Cardiac atrium fibroblast (primary cell): ENCODE data around the genes TTPAL, PI3 and SEMG2.

DNA sequence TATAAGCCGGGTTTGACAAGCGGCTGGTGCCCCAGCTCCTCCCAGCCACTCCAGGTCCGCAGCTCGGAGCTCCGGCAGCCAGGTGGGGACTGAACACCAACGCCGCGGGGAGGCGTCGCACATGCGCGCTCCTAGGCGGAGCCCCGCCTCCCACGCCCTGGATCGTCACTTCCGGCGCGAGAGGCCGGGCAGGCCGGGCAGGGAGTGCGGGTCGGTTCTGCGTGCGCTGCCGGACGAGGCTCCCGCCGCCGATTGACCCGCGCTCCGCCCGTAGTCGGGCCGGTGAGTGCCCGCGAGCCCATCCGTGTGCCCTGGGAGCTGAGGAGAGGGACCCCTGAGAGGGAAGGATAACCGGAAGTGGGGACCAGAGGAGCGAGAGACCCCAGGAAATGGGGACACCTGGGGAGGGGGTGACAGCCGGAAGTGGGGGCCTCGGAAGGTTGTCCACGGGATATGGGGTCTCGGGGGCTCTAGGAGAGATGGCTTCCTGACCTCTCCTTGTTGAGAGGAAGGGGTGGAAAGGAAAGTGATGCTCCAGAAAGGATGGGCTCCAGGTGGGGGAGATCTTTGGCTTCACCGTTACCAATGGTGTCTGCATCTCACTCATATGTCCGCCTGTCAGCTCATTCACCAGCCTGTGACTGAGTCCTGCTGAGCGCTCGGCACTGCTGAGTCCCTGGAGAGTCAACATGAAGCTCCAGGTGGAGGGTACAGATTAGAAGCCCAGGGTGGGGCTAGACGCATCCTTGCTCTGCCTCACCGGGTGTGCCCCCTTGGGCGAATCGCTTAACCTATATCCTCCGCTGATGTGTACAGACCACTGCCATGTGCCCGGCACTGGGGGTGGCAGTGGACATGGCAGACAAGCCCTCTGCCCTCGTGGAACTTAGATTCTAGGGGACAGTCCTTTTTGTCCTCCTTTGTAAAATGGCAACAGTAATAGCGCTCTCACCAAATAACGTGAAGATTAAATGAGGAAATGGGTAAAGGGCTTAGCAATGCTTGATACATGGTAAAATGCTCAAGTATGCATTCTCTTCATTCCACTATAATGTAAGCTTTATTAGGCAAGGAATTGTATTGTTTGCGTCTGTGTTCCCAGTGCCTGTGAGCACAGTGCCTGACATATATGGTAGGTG lies at the start of gene TTPAL:
Gene TTPAL (plus strand): TSS at position 165 of the 1,139 bp plus-strand sequence.
- RAMPAGE, long total RNA, result no peak

DNA sequence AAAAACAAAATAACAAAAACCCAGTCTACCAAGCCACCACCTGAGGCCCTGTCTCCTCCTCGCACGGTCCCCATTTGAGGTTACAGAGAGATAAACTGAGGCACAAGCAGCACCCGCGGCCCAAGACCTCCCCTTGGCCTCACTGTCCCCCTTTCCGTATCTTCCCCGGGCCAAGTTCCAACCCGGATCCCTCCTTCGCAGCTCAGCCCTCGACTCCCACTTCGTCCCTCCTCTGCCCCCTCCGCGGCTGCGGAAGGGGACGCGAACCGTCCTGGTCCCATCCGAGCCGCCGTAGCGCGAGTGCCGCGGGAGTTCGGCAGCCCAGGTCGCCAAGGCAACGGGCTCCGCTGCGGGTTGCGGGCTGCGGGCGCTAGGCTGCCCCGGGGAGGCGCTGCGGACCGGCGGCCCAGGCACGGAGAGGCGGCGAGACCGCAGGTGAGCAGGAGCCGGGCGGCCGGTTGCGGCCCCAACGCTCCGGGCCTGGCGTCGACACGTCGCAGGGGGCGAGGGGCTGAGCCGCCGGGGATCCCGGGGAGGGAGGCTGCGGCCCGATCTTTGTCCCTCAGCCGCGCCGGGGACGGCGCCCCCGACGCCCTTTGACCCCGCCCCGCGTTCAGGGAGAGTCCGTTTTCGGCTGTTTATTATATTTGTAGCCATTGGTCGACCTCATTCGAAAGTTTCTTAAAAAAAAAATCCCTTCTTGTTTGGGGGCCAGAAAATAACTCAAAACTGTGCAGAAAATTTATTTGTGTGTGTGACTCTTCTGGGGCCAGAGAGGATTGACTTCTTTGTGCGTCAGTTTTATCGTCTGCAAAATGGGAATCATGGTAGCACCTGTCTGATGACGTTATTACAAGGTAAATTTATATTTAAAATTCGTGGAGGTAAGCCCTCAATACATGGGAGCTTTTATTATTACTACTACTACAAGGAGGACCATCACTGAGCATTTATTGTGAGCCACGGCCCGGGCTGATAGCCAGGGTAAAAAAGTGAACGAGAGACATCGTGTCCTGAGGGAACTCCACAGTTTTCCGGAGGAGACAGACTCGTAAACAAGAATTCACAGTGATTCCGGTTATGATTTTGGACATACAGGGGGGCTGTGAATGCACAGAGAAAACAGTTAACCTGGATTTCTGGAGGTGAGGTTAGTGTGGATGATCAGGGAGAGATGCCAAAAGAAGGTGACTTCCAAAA lies 10.1 kb upstream of the SERINC3 start:
- RAMPAGE, long total RNA, result start-site peak on the plus strand centred at position 382 of the sequence, 107 bp wide, 338 and 19 reads in 2 replicates

DNA sequence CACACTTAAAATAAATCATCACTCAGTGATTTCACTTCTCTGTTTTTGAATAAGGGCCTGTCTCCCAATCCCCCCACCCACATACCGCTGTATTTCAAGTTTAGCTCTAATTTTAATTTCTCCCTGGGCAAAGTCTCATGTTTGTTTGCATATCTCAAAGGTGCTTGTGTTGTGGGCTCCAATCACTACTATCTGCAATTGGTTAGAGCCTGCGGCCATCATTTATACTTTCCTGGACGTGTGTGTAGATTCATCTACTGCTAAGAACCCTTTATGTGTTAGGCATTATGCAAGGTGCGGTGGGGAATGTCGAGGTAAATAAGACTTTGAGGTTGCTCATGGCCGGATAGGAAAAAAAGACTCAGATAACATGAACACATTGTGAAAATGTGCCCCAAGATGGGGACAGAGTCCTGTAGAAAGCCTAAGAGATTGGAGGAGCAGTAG lies 5.3 kb downstream of the PKIG start:
- RAMPAGE, long total RNA, result no peak

DNA sequence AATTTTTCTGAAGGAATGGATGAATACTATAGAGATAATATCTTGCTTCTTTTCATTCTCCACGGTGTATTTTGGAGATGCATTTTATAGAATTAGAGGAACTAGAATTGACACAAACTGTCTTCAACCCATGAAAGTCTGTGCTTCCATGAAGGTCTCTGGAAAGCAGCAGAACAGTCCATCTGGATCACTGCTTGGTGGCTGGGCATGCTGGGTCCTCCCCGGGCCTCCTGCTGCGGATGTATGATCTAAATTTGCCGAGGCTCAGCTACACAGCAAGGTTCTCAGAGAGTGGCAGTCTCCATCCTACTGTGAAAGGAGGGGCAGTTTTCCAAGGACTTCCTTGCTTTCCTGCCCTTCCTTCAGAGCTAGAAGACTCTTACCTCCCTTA lies 15.1 kb downstream of the PKIG start:
- RAMPAGE, long total RNA, result no peak

- RAMPAGE, long total RNA, result no peak
These were observed 5.3 kb downstream of the ADA start for GRCh38 chr20:44646149-44646694.

GRCh38 chr20:44809245-44809870 lies 988 bp downstream of the RIMS4 start:
- RAMPAGE, long total RNA, result no peak

DNA sequence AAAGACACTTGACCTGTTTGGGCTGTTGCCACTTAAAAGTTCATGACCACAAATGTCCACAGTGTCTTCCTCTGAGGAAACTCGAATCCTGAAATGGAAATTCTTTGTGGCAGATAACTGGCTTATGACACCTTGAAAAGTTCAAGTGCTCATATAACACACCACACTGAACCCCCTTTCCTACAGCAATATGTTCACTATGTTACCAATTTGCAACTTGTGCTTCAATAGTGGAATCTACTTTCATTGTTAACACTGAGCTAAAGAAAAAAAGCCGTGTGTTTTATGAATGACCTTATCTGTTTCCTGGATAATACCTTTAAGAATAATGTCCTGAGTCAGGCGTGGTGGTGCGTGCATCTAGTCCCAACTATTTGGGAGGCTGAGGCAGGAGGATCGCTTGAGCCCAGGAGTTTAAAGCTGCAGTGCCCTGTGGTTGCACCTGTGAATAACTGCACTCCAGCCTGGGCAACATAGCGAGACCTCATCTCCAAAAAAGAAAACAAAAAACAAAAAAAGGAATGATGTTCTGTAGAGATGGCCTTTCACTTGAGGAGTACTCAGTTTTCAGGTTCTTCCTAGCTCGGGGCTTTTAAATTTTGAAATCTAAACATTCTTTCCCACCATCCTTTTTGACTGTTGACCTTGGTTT lies 2.8 kb upstream of the PABPC1L start:
- RAMPAGE, long total RNA, result no peak

- RAMPAGE, long total RNA, result no peak
These were observed 984 bp upstream of the PABPC1L start for GRCh38 chr20:44908914-44909238.

GRCh38 chr20:45174381-45175148 lies at the start of gene PI3:
Gene PI3 (plus strand): TSS chr20:45174902.
- RAMPAGE, long total RNA, result no peak

DNA sequence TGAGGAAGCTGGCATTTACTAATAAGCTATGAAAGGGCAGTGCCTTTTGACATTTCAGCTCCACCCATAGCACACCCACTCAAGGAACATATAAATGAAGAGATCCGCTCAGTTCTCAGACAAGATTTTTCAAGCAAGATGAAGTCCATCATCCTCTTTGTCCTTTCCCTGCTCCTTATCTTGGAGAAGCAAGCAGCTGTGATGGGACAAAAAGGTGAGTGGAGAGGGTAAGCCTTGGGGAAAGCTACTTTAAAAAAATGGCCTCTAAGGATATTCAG lies at the start of gene SEMG2:
Gene SEMG2 (plus strand): TSS at position 122 of the 278 bp plus-strand sequence.
- RAMPAGE, long total RNA, result no peak

GRCh38 chr20:45341929-45342615 lies 6.2 kb downstream of the SDC4 start:
- RAMPAGE, long total RNA, result no peak

DNA sequence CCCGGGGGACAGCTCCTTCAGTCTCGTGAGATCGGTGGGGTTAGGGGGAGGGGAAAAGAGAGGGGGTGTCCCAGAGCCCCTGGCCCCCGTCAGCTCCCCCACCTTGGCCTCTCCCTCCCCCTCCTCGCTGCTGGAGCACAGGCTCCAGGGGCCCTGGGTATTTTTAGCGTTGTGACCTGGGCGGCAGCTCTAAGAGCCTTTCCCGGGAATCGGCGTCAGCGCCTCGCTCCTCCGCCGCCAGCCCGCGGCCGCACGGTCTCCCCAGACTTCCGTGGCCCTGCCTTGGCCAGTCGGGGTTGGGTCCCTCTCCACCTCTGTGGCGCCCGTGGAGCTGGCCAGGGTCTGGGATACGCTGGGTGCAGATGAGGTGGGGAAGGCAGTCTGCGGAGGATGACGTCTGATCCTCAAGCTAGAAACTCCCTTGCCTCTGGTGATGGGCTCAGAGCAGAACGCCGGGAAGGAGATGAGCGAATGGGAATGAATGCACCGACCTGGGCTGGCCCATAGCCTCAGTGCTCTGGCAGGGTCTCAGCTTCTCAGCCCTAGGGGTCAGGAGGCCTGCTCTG lies 963 bp upstream of the DBNDD2 start:
- RAMPAGE, long total RNA, result no peak

DNA sequence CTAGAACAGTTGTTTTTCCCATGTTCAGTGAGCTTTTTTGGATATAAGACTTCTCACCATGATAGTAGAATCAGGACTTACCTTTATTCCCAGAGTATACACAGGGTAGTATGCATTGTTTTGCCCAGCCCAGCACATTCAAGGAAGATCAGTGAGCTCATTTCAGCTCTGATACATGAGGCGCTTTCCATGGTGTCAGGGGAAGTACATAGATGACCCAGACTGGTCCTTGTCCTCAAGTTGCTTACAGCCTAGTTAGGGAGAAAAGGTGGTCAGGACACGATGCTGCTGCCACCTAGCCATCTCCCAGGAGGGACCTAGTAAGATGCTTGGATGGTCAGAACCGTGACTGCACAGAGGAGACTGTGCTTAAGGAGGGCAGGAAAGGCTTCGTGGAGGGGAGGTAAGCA lies 2.2 kb downstream of the PIGT start:
- RAMPAGE, long total RNA, result no peak

DNA sequence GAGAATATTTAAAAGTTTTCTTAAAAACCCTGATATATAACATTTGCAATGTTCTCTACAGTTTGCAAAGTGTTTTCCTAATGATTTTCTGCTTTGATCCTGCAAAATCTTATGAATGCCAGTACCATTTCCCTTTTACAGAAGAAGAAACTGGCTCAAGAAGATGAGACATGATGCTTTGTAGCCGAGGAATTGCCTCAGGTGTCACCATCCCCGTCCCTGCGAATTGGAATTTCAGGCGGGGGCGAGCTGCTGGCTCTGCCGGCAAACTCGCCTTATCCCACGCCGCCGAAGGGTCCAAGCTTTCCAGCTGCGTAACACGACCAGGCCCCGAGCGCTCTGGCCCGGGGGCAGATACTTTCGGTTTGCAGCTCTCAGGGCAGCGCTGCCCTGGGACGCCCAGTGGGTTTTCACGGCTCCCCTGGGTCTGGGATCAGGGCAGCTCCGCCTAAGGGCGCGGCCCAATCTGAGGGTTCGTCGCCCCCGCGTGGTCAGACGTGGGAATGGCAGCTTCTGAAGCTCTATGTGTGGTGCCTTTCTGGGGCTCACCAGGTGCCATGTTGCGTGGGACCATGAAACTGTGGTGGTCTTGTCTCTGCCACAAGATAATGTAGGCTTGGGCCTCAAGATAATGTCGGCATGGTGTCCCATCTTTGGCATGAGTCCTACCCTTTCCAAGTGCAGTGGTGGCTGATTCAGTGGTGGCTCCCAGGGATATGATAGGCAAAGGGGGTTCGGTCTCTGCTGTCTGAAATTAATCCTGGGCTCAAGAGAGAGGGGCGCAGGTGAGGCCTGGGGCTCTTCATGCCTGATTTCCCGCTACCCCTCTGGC lies 20.9 kb downstream of the PIGT start:
- RAMPAGE, long total RNA, result no peak

DNA sequence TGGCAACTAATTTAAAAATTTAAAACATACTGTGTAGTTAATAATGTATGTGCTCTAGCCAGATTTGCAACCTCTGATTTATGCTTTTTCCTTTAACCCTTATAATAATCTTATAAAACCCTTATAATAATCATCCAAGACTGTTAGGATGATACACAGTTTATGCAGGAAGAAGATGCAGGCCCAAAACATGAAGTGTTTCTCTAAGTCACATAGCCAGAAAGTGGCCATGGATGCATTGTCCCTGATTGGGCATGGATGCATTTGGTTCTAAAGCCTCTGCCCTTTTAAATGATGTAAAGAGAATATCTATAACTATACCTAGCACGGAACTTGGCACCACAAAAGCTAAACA lies 2.1 kb upstream of the WFDC2 start:
- RAMPAGE, long total RNA, result no peak

GRCh38 chr20:45764852-45765870 lies 26.5 kb downstream of the WFDC3 start:
- RAMPAGE, long total RNA, result no peak

DNA sequence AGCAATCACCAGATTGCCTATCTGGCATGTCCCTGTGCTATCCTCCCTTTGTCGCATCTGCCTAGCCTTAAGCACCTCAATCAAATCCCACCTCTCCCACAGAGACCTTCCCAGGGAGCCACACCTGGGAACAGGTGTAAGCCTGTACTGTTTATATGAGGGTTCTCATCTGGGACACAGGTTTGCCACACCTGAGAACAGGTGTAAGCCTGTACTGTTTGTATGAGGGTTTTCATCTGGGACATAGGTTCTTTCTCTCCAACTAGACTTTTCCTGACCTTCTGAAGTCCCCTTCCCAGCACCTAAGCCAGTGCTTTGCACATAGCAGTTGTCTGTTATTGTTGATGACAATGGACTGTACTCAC lies 16.6 kb downstream of the WFDC3 start:
- RAMPAGE, long total RNA, result no peak

DNA sequence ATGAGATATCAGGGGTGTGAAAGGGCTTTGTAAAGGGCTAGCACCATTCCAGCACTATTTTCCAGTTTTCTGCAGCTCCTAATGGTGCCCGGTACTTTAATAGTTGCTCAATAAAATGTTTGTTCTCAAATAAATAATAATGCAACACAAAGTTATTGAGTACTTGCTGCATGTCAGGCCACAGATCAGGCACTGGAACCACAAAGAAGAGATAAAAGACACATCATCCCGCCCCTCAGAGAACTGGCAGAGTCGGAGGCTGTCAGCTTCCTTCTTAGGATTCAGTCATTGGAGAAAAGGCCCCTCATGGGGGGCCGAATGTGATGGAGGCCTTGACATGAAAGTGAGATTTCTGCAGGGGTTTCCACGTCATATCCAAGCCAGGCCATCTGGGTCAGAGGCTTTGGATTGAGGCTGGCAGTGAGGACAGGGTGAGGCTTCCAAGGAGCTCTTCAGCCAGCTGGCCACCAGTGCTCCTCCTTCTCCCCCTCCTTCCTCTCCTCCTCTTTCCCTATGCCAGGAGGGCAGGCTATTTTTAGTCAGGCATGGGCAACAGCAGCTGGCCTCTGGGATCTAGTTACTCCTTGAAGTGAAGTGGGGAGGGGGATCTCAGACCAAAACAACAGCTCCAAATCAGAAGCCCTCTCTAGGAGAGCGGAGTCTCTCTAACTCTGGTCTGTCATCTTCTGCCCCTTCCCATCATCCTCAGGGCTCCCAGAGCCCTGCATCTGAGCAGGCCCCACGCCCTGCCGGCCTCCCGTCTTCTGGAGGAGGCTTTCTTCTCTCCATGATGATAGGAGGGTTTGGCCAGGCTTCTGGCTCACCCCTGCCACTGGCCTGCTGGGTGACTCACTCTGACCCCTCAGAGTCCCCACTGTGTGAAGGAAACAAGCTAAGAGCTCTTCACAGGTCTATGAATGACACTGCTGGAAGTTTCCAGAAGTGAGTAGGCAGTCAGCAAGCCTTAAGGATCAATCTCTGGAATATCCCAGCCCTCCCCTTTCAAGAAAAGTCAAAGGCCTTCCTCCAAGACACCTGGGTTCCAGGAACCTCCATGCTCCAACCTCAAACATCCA lies 695 bp downstream of the TNNC2 start:
- RAMPAGE, long total RNA, result no peak

GRCh38 chr20:45833949-45834728 lies 540 bp downstream of the SNX21 start:
- RAMPAGE, long total RNA, result no peak

- RAMPAGE, long total RNA, result no peak
These were observed 2.4 kb downstream of the PLTP start for GRCh38 chr20:45909197-45910283.